LUHMES (cell line): ENCODE data around the gene MPPE1.

DNA sequence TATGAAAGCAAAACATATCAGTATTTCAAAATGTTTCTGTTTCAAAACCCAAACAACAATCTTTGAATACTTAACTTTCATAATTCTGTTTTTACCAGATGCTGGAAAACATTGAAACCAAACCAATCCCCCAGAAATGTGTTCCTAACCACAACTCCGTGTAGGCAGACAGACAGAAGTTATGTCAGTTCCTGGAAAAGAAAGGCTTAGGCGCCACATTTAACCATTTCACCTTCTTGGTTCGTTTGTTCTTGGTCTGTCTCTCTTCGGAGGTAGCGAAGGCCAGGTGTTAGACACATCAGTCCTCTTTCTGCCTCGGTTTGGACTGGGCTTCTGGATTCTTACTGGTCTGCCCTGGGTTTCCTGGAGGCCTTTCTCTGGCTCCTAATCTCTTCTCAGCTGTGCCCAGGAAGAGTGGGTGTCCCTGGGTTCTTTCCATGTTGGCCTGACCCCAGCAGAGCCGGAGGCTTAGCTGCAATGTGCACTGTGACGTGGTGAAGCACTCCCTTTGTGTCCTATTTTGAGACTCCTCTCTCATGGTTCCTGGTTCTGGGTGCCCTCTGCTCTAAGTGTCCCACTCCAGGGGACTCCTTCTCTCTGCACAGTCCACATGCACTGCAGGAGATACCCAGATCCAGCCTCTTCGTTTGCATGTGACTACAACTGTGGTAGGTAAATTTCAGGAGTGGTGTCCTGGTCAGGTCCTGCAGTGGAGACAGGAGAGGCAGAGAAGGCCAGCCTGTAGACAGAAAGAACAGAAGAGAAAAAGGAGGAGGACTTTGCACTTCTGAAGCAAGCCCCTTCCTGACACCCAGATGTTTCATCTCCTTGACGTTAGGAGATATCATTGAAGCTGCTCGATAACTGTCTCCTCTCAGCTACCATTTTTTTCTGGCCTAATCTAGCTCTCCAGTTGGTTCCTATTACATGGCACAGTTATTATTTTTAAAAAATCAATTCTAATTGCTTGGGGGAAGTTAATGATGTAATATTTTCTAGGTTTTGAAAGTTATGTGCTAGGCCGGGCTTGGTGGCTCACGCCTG is 22.9 kb upstream of the RAB31 start:
- PRO-cap = no peak

DNA sequence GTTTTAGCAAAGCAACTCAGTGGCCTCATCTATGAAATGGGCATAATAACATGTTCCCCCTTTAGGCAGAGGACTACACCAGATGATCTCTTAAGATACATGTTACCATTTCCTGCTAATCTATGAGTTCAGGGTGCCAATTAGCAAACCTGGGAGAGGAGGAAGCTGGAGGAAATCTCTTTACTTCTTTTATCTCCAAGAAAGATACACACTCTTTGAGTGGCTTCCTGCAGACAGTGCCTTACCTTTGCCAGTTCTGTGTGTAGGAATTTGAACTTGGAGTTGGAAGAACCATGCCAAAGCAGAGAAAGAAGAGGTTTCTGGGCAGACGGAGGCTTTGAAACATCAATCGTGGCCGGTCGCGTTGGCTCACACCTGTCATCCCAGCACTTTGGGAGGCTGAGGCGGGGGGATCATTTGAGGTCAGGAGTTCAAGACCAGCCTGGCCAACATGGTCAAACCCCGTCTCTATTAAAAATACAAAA is 2.2 kb downstream of the RAB31 start:
- PRO-cap = no peak

DNA sequence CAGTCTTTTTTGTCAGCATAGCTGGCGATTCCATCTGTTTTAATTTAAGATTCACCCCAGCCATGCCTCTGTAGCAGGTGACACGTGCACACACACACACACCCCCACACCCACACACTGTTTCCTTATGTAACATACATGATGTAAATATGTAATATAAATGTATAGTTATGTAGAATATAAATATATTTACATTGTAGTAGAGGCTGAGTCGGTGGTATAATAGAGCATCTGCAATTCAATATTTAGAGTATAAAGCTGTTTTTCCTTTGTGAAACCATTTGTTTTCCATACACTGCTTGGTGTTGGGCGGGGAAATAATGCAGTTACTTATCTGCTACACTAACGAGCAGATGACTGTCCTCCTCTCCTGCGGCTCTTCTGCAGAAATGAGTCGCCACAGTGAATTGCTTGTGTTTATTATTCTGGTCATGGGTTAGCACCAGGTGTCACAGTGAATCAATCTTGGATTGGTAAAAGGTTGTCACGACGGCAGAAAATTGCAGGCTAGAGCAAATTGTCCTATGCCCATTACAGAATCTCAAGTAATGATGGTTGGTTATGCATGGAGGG is 29.2 kb downstream of the RAB31 start:
- PRO-cap = no peak

DNA sequence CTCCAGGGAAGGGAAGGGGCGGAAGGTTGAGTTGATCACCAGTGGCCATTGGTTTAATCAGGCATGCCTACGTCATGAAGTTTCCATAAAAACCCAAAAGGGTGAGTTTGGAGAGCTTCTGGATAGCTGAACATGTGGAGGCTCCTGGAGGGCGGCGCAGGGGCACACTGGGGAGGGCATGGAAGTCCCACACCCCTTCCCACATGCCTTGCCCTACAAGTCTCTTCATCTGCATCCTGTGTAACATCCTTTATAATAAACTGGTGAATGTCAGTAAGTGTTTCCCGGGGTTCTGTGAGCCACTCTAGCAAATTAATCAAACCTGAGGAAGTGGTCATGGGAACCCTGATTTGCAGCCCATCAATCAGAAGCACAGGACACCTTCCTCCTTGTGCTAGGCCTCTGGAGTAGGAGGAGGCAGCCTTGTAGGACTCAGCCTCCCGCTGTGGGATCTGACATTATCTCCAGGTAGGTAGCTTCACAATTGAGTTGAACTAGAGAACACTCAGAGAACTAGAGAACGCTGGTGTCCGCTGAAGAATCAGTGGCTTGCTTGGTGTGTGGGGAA is 30.4 kb downstream of the RAB31 start:
- PRO-cap = no peak

GRCh38 chr18:9741522-9742668 is 33.8 kb downstream of the RAB31 start:
- PRO-cap = no peak

DNA sequence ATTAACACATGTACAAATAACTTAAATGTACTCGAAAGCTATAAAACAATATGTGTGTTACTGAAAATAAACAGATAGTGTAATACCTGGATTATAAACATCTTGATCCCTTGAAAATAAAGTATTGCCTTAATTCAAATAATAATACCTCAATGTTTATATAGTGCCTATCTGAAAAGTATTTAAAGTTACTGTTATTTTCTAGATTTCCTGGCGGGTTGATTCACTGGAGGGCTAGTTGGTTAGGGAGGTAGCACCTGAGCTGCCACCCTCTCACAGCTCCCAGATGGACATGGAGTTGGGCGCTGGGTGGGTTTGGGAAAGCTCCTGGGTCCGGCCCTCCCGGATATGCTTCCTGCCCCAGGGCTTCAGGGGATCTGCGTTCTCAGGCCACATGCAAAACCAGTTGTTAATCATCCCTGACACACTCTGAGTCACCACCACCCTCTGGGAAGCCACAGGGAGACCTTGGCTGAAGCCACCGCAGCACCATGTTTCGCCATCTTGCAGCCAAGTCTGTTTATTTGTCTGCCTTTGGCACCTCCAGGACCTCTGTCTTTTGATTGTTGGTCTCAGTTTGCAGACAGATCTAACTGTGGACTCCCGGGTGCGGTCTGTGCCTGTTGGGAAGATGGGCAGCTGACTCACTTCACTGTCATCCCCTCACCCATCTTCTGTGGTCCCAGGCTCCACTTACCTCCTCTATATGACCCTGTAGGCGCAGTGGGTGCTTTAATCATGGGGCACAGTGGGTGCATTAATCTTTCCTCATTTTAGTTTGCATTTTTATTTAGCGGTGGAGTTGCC is 35.4 kb downstream of the RAB31 start:
- PRO-cap = no peak

DNA sequence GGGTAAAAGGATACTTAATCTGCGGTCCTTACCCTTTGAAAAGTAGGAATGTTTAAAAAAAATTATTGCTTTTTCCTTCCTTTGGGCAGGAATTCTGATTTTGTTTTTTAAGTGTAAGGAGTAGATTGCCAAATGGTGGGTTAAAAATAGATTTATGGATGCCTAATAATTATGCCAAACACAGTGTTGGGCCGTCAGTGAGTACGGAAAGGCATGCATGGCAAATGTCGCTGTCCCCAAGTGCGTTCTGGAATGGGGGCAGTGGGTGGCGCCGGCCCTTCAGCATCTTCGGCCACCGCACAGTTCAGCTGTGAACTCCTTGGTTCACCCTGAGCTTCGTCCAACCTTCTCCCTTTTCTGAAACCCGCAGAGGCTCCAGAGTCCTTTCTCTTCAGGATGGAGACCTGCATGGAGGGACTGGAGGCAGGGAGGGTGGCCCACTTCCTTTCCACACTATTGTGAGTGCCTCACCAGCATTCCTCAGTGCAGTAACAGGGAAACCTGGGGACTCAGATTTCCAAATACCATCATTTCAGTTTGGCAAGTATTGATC is 74.8 kb upstream of the TXNDC2 start:
- PRO-cap = no peak

GRCh38 chr18:9876808-9877791 is 8.7 kb upstream of the TXNDC2 start:
- PRO-cap = no peak

DNA sequence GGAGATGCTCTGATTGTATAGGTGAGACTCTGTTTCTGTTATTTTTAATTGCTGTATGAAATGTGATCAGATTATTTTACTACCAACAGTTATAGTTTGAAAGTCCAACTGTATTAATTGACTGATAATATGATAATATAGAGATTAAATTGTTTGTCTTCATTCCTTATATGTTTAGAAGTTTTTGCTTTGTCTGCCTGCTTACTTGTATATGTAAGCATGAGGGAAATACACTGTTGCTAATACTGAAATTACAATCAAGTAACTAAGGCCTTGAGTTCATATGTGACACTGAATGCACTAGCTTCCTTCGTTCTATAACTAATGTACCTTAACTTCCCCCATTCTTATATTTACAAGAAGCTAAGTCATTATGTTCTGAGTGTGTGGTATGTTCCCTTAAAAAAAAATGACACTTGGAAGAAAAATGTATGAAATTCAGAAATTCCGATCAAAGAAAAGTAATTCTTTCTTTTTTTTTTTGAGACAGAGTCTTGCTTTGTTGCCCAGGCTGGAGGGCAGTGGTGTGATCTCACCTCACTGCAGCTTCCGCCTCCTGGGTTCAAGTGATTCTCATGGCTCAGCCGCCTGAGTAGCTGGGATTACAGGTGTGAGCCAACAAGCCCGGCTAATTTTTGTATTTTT is 42.9 kb downstream of the VAPA start:
- PRO-cap = no peak

GRCh38 chr18:10041043-10041743 is 127.4 kb downstream of the VAPA start:
- PRO-cap = no peak

DNA sequence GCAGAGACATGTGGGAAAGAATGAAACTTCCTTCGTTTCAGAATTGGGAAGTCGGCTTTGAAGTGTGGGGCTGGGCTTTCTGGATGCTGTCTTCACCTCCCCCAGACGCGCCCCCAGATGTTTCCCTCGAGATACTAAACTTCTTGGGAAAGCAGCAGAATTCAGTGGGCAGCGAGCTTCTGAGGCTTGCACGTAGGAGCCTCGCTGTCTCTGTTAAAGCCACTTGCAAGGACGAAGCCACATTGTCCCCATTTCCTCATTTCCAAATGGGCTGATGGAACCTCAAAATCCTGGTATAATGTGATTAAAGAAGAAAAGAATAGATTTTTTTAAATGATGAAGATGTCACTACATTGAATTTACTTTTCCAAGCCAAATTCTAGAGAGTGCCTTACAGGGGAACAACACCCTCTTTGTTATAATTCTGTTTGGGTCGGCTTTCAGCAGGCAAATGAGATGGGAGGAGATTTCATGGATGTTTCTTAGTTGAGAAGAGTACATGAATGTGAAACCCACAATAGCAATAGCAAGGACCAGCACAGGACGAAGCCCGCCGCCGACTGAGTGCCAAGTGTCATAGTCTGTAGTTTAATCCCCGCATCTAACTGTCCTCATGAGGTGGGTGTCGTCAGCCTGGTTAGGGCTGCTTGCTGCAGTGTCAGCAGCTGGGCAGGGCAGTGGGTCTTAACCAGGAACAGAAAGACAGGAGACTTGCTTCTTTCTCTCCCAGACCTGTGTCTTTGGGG is 146.4 kb downstream of the VAPA start:
- PRO-cap = no peak

GRCh38 chr18:10715640-10716110 is 189.8 kb downstream of the NAPG start:
- PRO-cap = no peak

DNA sequence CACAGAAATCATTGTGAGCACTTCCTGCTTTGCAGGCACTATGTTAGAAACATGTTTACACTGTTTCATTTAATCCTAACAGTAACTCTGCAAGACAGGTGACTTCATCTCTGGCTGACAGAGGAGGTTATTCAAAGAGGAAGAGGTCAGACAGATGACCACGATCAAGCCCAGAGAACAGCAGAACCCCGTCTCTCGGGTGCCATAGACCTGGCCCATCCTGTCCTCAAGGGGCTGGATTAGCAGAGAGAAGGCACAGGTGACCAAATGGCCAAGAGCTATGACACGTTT is 28.1 kb upstream of the PIEZO2 start:
- PRO-cap = no peak

GRCh38 chr18:11908117-11909234 is at the start of gene MPPE1:
Gene MPPE1 (minus strand): TSS chr18:11908317.
- PRO-cap = bidirectional peak, plus-strand start at chr18:11908434, minus-strand start at chr18:11908347; bidirectional peak, plus-strand start at chr18:11908724, minus-strand start at chr18:11908641; bidirectional peak, plus-strand start at chr18:11908849, minus-strand start at chr18:11908874

DNA sequence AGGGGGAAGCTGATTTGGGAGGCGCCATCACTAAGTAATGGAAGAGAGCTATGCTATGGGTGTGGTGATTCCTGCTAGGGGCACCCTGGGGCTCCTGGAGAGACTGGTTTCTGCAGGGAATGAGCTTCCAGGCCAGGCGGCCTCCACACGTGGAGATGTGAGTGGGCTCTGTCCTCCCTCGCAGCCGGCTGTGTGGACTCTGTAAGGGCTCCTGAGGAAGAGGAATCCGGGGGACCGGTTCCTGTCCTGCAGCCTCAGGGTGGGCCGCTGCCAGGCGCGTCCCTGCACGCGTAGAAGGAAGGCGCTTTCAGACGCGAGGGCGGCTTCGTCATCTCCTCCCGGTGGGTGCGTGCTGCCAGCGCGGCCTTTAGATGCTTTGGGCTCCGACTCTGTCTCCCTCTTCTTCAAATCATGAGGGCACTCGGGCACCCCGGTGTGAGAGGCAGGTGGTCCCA is 55.5 kb upstream of the ANKRD62 start:
- PRO-cap = no peak

DNA sequence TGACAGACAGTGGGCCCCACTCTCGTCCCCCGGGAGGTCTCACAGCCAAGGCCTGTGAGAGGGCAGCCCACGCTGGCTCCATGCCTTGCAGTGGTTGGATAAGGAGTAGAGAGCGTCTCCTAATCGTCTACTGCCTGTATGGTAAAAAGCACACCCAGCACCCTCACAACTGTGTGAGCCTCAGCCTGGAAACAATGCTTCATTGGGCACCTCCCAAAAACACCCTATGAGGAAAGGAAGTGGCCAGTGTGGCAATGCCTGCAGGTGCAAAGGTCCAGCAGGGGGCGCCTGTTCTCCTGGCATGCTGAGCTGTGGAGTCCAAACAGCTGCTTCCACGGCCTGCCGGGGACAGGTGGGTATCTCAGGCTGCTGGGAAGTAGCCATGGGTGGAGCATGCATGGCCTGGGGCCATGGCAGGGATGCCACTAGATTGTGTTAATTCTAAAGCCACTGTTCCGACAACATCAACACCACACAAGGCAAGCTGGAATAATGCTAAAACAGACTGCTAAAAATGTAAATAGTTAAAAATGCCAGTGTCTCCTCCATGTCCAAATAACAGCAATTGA is 19.9 kb downstream of the TUBB6 start:
- PRO-cap = no peak

DNA sequence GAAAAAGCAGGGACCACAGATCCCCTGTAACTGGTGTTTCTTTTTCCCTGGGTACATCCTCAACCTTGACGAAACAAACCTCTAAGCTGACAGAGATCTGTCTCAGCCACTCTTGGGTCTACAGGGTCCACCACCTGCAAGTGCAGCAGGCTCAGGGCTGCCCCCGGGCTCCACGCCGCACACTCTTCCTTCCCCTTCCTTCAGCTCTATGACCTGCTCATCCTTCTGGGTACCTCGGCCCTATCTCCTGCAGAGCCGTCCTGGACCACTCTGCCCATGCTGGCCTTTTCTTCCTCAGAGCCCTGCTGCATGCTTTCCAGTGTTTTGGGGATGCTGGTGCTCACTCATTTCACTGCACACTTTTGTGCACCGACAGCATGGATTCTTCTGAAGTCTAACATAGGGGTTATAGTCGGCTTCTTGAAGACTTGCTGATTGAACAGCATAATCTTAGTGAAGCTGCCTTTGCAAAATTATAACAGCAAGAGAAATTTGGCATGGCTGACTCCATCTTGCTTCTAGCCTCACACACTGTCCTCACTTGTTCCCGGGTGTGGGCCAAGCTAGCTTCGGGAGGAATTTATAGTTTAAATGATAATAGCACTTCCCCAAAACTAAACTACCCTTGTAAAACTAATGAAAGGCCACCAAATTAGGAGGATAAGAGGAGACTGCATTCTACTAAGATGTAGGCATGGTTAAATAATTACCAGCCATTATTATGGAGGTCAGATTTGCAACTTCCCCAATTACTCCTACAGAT is 27.6 kb downstream of the TUBB6 start:
- PRO-cap = no peak

DNA sequence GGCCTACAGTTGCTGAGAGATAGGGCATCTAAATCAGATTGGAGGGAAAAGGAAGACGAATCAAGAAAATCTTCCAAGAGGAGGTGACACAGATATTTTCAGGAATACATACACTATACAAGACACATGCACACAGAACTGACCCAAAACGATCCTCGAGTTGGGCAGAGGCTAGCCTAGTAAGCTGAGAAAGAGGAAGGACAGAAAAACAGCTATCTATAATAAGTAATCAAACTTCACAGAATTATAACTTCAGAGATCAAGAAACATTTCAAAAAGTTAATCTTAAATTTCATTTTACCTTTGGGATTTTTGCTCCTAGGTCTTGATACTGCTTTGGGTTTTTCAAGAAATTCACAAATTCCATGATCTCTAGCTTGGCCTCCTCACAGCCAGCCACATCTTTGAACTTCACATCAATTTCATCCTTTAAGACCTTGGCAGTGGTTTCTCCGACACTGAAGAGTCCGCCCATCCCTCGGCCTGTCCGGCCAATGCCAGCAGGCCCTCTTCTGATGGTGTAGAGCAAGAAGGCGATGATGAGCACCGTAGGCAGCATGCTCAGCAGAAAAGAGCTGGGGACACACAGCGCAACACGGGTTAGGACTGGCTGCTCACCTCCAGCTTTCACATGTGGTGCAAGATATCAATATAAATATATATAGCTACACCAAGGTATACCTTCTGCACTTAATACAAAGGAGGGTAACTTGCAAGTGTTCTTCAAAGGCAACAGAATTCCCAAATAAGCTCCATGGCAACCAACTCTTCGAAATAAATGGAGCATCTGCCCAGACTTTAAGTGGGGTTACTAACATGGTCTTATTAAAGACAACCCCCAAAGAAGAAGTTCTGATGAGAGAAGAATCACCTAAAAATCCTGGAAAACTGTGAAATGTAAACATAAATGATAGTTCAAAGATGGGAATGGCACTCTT is 18.4 kb downstream of the AFG3L2 start:
- PRO-cap = no peak

- PRO-cap = no peak
Measured at GRCh38 chr18:12366861-12367679, 10.0 kb downstream of the AFG3L2 start.

DNA sequence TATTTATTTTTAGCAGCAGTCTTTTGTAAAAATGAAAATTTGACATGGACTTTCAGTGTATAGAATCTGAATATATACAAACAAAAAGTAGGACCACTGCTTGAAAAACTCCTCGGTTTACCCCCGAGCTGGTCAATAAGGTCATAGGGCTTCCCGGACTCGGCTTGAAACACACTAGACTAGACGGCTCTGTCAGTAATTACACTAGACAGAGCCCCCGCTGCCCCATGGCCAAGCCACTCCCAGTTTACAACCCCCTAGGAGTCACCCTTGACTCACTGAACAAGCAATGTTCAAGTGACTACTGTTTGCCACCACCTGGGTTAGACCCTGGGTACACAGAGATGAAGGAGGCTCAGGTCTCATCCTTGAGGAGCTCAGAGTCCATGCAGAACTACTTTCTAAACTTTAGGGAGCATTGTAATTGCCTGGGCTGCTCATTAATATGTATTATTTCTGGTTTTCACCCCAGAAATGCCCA is 13.8 kb upstream of the PRELID3A start:
- PRO-cap = no peak